Ishikawa (cell line): Measurements from ENCODE around the genes MYLK and ITGB5.

DNA sequence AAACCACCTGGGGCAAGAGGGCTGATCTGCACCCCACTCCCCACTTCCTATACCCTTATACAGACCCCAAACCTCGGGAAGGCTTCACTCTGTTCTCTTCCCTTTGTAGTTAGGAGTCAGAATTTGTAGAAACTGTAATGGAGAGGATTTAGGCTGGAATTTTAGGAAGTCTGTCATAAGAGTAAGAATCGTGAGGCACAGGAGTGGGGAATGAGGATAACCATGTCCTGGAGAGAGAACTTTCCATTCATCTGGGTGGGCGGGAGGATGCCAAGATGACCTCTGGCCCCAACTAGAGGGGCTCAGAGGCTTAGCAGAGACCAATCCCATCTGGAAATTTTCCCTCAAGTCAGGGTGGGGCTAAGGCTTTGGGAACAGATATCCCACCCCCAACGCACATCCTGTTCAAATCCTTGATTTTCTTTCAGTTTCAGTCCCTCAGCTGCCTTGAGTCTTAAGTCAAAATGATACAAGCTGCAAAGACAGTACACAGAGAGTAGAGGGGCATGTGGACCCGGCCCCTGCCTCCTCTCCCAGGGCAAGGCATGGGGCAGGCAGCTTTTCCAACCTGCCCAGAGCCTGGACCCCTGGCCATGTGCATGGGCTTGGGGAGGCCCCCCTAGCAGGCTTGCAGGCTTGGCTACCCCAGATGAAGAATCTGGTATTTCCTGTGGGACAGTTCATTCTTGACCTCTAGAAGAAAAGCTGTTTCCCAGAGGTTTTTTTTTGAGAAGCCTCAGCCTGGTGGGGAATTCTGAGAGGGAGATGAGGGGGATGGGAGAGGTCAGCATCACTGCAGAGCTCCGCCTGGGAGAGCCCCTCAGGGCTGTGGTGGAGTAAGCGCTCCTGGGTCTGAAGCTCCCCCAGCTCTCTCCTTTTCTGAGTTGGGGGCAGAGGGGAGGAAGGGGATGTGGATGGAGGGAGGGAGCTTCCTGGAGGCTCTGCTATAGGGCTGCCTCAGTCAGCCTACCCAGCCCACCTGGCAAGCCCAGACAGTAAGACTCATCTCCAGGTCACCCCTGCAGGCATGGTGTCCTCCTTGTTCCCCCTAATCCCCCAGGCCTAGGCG, 109.7 kb upstream of the HACD2 start:
- RRBS: no CpG with 5 or more reads among the region's 8 CpGs

- RRBS: no CpG with 5 or more reads among the region's 7 CpGs
Measured at GRCh38 chr3:123697617-123698305, 112.9 kb upstream of the HACD2 start.

- RRBS: no CpG with 5 or more reads among the region's 3 CpGs
Measured at GRCh38 chr3:123739448-123740145, 144.5 kb downstream of the MYLK start.

DNA sequence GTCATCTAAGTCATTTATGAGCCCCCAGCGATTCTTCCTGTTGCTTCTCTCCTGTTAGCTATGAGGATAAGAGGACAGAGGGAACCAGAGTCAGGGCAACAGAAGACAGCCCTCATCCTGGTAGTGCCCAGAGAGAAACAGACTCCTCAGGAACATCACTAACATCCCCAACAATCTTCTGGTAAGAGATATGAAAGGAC, 91.6 kb downstream of the MYLK start:
- RRBS: no CpG with 5 or more reads among the region's 1 CpG

- RRBS: no CpG with 5 or more reads among the region's 3 CpGs
Measured at GRCh38 chr3:123798485-123798904, 85.6 kb downstream of the MYLK start.

DNA sequence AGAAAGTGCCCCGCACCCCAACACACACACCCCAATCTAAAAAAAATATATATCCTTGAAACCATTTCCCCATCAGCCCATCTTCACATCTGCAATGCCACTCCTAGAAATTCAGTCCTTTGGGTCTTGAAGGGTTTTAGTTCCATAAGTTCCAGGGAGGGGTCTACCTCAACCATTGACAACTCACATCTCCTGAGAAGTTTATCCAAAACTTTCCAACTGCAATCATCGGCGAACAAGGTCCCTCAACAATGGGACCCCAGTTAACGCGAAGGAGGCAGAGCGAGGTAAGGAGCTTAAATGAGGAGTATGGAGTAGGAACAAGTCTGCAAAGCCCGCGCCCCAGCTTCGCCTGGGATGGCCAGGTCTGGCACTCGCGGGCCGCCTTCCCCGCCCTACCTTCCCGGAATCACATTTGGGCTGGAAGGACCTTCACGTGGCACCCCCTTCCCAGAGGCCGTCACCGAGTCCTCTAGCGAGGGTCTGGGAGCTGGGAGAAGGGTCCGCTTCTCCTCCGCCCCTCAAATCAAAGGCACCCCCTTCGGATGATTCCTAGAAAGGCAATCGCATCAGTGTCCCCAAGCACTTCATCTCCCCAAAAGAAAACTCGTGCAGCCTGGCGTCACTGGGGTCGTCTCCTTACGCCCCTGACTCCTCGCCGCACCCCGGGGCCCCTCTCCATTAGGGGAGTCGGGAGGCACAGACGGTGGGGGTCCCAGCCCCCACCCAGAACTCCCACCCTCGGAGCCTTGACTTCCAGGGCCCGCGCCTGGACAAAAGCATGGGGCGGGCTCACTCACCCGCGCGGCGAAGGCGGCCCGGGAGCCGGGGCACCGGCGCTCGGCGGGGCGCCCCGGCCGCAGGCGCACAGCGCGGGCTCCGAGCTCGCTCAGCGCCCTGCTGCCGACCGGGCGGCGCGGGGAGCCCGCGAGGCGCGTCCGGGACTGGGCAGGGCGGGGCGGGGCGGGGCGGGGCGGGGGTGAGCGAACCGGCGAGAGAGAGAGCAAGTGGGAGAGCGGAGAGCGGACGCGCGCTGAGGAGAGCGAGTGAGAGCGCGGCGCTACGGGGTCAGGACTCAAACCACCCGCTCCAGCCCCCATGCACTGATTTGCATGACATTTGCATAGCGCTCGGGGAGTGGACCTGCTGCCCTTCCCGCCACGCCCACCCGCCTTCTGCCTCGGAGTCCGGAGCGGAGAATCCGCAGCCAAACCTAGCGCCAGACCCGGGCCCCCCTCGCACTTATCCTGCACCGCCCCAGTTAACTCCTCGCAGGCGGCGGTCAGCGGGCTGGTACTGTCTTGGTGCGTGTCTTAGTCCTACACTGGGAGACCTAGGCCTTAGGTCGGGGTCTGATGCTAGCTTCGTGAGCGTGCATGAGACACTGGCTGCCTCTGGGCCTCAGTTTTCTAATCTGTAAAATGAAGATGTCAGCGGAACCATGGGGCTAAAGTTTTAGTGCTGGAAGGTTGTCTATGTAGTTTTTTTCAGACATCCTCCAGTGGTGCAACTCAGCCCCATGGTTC, at the start of gene MYLK:
Gene MYLK, minus strand, starts transcription at position 927 of the 1,526 bp plus-strand sequence.
- RRBS: 2% methylated on average over 10 of the region's 106 CpGs

DNA sequence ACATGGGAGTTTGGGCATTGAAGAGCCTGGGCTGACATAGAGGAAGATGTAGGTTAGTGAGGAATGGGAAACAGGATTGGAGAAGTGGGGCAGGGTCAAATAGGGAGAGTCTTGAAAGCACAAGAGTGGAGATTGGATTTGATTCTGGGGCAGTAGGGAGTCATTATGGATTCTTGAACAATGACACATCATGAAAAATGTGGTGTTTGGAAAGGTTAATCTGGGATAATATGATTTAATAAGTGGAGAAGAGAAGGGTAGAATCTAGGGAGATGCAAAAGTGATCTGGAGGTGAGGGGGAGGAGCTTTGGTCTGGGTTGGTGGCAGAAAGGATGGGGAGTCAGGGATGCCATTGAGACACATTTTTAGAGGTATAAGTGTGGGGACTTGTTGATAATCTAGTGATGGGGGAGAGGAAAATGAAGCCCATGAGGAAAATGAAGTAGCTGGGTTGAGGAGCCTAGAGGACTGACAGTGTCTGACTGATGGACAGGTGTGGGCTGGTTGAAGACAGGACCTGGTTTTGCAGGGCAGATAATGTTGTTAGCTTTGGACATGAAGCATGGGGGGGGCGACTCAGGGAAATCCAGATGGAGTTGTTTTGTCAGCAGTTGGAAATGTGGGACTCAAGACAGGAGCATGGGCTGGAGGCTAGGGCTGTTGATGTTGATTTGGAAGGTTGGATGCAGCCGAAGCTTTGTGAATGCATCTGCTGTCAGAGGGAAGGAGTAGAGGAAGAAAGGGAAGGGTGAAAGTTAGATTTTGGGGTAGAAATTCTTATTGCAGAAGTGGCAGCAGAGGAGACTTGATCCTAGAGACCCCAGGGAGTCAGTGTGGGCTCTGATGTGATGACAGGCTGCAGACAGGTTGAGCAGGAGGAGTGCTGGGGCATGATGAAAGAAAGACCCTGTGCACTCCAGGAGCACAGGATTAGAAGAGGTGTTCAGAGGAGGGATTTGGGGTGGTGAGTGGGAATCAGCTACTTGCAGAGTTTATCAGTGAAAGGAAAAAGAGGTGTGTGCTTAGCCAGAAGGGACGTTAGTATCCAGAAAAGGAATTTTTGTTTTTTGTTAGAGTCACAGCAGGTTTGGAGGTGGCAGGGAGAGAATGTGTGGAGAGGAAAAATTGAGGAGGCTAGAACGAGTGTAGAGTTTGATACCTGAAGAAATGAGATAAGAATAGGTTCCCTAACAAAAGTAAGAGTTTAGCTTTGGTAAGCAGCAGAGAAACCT, 4.6 kb downstream of the KALRN start:
- RRBS: no CpG with 5 or more reads among the region's 4 CpGs

DNA sequence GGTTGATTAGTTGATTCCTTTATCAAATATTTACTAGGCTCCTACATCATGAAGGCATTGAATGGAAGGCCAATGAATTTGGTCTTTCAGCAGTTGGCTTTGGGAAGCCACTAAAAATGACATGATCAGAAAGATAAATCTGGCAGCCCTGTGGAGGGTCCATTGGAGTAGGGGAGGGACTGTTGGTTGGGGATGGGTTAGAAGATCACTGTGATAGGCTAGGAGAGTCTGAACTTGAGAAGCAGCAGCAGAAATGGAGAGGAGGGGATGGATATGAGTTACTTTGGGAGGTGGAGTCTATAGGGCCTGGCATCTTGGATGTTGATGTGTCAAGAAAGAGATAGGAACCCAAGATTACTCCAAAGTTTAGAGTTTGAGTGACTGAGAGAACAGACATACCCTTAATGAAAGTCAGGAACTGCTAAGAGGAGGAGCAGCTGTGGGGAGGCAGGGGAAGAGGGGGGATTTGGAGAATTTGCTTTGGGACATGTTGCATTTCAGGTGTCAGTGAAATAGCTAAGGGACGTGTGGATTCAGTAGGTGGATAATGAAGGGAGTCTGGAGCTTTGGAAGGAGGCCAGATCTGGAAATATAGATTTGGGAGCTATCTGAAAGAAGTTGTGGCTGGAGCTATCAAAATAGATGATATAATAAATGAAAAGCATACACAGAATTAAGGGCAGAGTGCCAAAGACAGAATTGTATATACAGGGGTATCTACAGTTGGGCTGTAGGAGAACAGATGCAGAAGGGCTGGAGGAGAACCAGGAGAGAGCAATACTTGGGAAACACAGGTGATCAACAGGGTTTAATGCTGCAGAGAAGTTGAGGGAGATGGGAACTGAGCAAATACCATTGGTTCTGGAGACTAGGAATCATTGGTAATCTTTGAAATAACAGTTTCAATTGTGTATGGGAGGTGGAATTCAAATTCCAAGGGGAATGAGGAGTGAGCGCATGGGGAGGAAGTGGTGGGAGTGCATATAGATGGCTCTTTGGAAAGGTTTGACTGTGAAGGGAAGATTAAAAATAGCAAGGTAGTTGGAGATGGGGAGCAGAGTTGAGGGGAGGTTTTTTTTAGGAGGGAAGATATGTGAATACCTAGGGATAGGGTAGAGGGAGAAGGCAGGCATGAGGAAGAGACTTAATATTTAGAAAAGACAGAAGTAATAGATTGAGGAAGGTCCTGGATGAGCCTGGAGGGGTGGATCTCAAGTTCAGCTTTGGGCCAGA, 9.5 kb downstream of the KALRN start:
- RRBS: no CpG with 5 or more reads among the region's 2 CpGs

DNA sequence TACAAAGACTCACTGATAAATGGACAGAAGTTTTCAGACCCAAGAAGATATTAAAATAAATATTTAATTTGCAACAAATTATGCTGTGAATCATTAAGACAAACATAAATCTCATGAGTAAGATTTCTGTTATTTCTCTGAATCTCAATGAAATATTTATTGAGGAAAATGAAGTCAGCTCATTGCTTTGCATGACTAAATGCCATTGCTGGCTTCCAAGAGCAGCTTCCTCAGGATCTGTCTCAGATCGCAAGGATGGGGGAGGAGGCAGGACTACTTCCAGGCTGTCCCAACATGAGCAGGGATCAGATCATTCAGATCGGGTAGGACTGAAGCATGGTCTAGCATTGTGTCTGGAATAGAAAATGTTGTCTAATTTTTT, 86.2 kb downstream of the KALRN start:
- RRBS: no CpG with 5 or more reads among the region's 2 CpGs

GRCh38 chr3:124249756-124250282, 216.7 kb downstream of the KALRN start:
- RRBS: no CpG with 5 or more reads among the region's 4 CpGs

DNA sequence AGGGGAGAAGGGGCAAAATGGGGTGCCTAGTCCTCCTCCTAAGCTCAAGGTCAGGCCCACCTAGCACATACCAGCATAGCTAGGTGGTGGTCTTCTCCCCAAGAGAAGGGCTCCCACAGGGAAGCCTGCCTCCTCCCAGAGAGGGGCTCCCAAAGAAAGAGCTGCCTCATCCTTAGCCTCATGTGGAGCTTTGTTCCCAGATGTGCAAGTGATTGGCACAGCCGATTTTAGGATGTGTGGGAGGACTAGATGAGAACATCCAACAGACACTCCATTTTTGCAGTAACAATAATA, 249.7 kb downstream of the KALRN start:
- RRBS: no CpG with 5 or more reads among the region's 1 CpG

GRCh38 chr3:124632175-124632897, 97.9 kb upstream of the UMPS start:
- RRBS: no CpG with 5 or more reads among the region's 17 CpGs

DNA sequence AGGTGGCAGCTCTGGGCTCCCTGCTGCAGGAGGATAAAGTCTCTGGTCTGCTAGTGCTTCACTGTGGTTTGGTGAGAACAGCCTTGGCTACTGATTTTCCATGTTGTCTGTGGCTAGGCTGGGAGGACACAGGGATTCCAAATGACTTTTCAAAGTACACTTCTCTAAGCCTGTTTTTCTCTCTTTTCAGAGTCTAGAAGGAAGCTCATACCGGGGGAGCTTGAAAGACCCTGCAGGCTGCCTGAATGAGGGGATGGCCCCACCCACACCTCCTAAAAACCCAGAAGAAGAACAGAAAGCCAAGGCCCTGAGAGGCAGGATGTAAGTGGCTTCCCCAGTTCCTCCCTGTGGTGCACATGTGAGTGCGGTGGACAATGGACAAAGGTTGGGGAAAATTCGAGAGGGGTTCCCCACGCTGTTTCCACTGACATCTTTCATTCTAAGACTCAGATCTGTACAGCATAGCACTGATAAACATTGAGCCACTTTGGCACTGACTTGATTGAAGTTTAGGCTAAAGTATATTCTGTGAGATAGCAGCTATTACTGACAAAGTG, 79.6 kb upstream of the UMPS start:
- RRBS: no CpG with 5 or more reads among the region's 4 CpGs

- RRBS: no CpG with 5 or more reads among the region's 3 CpGs
Measured at GRCh38 chr3:124690516-124690792, 39.8 kb upstream of the UMPS start.

- RRBS: no CpG with 5 or more reads among the region's 4 CpGs
Measured at GRCh38 chr3:124836769-124837462, 50.2 kb downstream of the ITGB5 start.

- RRBS: 2% methylated on average over 45 of the region's 104 CpGs
Measured at GRCh38 chr3:124887086-124888228, at the start of gene ITGB5. Gene ITGB5 (minus strand): TSS chr3:124887365.

- RRBS: no CpG with 5 or more reads among the region's 17 CpGs
Measured at GRCh38 chr3:125052144-125053175, 3.3 kb downstream of the HEG1 start.

GRCh38 chr3:125115838-125116233, 60.0 kb upstream of the HEG1 start:
- RRBS: 42% methylated on average over 1 of the region's 8 CpGs

- RRBS: no CpG with 5 or more reads among the region's 6 CpGs
Measured at GRCh38 chr3:125206934-125207415, 5.6 kb downstream of the SLC12A8 start.

DNA sequence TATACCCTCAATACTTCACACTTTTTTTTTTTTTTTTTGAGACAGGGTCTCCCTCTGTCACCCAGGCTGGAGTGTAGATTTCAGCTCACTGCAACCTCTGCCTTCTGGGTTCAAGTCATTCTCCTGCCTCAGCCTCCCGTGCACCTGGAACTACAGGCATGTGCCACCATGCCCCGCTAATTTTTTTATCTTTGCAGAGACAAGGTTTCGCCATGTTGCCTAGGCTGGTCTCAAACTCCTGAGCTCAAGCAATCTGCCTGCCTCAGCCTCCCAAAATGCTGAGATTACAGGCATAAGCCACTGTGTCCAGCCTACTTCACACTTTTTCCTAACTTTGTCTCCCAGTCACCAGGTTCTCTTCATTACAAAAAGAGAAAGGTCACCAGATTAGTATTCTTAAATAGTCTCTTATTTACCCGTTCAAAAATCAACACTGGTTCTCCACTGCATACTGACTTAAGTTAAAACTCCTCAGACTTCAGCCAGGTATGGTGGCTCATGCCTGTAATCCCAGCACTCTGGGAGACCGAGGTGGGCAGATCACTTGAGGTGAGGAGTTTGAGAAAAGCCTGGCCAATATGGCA, 11.4 kb downstream of the ZNF148 start:
- RRBS: no CpG with 5 or more reads among the region's 5 CpGs